ENCODE results near the genes MMUT and PAQR8.

GRCh38 chr6:49462482-49463798 lies at the start of gene MMUT:
TSS of gene MMUT (minus strand) at chr6:49463253.
- PRO-cap: unidirectional peak, minus-strand start at chr6:49463217; unidirectional peak, minus-strand start at chr6:49463253

DNA sequence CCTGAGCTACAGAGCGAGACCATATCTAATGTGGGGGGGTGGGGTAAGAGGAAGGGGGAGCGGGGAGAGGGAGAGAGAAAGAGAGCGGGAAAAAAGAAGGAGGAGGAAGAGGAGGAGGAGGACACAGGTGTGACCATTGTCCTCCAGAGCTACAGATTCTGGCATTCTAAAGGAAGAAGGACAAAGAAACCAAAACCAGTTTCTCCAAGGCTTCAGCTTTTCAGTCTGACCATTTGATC lies 542 bp upstream of the C6orf141 start:
- PRO-cap: no peak

DNA sequence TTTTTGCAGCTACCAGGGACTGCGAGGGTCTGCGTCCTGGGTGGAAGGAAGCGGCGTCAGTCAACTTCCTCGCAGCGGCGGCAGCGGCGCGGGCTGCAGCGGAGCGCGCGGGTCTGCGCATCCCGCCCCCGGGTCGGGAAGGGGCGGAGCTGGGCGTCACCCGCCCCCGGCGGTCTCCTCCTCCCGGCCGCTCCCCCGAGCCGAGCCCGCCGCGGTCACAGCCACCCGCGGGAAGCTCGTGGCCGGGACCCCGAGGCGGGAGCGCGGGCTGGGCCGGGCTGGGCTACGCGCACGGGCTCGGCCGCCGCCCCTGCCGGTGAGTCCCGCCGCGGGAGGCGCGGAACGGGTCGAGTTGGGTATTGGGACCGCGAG lies at the start of gene PAQR8:
Gene PAQR8 (plus strand): TSS at position 218 of the 372 bp plus-strand sequence.
- PRO-cap: bidirectional peak, plus-strand start at position 218 of the sequence, minus-strand start at position 95 of the sequence

DNA sequence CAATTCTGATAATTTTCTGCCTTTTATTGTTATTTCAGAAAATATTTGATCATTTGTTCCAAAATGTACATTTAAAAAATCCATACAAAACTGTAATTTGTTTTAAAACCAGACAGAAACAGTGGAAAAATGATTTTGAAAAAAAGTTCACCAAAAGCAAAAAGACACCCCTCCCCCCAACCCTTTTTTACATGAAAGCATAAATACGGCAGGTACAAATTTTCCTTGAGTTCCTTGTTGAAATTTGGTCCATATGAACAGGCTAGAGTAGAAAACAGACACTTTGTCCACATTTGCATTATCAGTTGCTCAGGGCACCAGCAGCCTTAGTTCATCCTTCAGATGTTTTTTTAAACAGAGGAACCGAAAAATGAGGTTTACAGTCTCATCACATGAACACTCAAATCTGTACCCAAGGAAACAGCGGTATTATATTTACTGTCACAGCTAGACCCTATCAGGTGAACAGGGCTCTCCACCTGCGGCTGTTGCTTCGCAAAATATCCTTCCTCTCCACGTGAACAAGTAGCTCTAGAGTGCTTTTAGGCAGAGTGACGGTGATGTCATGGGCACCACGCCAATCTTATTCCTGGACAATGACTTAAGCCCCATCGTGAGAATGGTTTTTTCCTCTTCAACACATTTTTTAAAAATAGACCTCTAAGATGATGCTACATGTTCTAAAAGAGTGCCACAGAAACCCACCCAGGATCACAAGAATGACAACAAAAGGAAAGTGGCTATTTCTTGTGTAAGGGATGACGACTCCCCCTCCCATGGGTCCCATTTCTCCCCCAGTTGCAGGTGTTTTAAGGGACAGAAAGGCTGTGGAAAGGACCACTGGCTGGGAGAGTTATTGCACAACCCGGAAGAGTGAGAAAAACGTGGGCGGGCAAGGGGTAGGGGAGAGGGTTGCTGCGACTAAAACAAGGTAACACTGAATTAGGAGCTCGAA lies 77.5 kb downstream of the EFHC1 start:
- PRO-cap: no peak

DNA sequence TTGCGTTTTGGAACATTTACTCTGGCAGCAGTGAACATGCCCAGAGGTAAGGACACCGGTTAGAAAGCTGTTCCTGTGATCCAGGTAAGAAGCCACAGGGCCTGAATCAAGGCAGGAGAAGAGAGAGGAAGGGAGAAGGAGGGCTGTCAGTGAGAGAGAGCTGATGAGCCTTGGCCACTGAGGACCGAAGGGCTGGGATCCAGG lies 58.5 kb downstream of the TRAM2 start:
- PRO-cap: no peak

- PRO-cap: no peak
These were observed 2.3 kb upstream of the TRAM2 start for GRCh38 chr6:52579071-52579618.

DNA sequence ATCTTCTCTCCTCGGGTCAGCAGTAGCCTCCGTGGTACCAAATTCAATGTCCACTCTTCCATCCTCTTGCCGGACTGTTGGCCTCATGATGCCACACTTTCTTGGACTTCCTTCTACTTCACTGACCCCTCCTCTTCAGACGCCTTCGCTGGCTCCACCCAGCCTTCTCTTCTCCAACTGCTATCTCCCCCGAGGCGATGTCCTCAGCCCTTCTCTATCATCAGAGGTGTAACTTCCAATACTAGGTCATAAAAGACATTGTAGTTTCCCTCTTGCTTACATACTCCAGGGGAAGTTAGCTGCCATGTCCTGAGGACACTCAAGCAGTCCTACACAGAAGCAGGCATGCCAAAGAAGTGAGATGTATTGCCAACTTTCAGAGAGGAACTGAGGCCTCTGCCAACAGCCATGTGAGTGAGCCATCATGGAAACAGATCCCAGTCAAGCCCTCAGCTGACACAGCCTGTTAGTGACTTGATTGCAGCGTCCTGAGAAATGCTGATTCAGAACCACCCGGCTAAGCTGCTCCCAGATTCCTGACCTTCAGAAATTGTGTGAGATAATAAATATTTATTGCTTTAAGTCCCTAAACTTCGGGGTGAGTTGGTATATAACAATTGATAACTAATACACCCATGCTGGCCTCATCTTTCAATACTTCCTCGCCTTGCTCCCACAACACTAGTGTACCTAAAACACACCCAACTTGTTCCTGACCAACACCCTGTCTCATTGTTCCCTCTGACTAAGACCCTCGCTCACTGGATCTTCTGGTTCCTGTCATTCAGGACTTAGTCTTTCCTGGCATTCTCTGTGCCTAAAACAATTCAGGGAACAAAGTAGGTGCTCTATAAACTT lies 38.2 kb downstream of the GSTA2 start:
- PRO-cap: no peak

- PRO-cap: no peak
These were observed 16.9 kb downstream of the GSTA2 start for GRCh38 chr6:52746148-52746943.

DNA sequence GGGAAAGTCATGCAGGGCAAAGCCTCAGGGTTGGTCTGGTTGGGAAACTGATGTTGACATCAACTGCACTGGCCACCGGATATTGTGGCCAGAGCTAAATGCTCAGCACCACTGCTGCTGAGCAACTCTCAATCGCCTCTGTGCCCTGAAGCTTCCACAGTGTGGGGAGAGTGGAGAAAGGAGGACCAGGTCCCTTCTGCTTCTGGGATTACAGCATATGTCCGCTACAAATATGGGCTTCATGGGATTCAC lies 93.4 kb upstream of the GCM1 start:
- PRO-cap: no peak

DNA sequence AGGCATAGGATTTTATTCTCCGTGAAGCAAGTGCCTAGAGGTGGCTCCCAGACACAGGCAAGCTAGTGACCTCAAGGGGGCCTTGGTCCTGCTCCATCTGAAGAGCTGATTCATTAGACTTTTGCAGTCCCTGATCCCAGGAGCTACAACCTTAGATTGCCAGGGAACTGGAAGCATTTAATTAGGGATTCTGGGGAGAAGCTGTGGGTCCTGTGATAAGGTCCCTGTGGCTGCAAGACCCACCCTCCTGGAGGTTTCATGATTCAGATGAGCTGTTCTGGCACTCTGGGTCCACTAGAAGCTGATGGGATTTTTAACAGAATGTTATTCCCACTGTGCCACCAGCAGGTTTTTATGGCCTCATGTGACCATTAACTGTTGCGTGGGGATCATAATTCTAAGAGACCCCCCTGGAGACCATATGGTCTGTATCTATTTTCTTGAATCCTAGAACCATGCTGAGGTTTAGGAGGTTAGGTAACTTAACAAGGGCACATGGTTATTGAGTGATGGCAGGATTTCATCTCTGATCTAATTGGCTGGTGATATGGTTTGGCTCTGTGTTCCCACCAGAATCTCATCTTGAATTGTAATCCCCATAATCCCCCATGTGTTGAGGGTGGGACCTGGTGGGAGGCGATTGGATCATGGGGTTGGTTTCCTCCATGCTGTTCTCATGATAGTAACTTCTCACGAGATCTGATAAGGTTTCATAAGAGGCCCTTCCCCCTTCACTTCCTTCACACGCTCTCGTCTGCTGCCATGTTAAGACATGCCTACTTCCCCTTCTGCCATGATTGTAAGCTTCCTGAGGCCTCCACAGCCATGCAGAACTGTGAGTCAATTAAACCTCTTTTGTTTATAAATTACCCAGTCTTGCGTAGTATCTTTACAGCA lies 90.3 kb downstream of the ELOVL5 start:
- PRO-cap: no peak

GRCh38 chr6:53293124-53293693 lies 55.5 kb downstream of the ELOVL5 start:
- PRO-cap: no peak

DNA sequence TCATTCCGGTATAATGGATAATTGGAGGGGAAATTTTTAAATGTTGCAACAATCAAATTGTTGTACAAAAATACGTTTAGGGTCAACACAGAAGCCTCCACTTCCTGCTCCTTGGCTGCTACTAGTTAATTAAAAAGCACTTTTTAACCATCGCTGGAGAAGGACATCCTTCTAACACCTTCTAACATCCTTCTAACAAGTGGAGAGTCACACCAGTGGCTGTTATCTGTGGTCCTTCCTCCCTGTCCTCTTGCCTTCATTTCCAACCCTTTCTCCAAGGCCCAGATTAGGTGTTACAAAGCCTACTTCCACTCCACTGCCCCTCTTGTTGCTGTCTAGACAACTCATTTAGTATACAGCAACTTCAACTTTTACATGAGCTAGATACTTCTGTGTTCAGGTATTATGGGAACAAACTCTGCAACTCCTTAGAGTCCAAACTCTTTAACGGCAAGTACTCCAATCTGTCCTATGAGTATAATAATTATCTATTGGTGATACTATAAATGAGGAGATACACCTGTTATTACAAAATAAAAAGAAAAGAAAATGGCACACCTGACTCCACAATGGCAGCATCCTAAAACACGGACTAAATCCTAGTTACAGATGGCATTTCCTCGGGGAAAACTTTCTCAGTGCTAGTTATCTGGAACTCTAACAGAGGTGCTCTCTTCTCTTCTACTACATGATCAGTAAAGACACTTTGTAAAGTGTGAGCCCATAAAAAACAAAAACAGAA lies 44.9 kb downstream of the ELOVL5 start:
- PRO-cap: no peak

DNA sequence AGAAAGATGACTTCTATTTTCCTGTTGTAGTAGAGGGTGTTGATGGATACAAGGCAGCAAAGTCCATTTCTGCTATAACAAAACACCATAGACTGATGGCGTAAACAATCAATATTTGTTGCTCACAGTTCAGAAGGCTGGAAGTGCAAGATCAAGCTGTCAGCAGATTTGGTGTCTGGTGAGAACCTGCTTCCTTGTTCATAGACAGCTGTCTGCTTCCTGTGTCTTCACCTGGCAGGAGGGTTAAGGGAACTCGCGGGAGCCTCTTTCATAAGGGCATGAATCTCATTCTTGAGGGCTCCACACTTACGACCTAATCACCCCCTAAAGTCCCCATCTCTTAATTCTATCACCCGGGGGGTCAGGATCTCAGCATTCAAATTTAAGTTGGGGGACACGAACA lies 83.0 kb upstream of the ELOVL5 start:
- PRO-cap: no peak

DNA sequence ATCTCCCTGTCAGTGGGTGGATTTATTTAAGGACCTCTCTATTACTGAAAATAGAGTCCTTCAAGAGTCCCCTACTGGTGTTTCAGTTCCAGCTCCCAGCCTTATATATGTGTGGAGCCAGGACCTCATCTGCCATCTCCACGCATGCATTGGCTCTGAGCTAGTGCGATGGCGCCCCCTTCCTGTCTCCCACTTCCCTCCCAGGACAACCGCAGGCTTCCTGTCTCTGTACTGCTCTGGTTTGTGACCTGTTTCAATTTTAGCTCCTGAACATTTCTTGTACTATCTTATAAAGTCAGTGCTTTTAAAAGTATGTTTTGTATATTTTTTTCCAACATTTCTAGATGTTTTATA lies 59.8 kb upstream of the LRRC1 start:
- PRO-cap: no peak

GRCh38 chr6:53927042-53927577 lies 132.3 kb downstream of the LRRC1 start:
- PRO-cap: no peak

DNA sequence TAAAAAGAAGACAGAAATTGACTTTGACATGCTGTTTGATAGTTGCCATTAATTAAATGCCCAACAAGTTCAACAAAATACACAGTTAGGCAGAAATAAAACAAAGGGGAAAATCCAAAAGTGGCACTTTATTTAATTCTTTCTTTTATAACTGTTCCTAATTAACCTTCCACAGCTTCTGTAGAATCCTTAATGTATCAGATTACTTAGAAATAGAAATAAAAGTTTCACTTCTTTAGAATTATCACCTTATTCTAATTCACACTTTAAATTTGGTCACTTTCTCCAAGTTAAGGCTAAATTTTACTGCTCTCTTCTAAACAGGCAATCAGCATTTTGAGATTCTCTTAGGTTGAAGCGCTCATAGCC lies 44.0 kb upstream of the MLIP start:
- PRO-cap: no peak

DNA sequence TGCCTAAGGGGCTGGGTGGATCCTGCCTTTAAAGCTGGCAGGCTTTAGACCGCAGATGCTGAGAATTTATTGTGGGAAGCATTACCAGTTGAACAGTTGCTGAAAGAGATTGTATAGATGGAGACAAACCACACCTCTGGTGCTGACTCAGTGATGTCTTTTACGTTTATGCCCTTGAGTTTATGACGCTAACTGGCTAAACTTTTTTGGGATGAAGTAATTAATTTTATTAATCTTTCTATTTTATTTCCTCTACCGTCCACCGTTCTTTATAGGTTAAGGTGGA lies 1.7 kb downstream of the FAM83B start:
- PRO-cap: no peak

GRCh38 chr6:56073511-56073869 lies 173.9 kb downstream of the COL21A1 start:
- PRO-cap: no peak

DNA sequence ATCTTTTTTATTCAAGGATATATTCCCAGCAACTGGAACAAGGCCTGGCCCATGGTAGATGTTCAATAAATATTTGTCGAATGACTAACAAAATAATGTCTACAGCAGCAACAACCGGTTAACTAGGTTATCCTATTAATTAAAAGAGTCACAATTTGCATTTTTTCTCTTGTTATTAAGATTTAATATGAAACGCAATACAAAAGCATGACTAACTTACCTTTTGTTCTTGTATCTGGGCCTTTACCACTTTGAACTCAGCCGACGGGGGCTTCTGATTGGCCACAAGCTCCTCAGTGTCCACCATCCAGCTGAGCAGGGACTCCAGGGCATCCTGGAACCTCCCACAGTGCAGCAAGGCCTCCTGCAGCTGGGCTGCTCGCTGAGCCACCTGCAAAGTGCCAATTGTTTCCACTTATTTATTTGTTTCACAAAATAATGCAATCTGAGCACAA lies 287.5 kb upstream of the COL21A1 start:
- PRO-cap: no peak

GRCh38 chr6:56671600-56672646 lies 282.7 kb downstream of the DST start:
- PRO-cap: no peak

Data from mesenteric fat pad (tissue), 1 donor.